ENCODE measurements around the gene NUTM2D.

DNA sequence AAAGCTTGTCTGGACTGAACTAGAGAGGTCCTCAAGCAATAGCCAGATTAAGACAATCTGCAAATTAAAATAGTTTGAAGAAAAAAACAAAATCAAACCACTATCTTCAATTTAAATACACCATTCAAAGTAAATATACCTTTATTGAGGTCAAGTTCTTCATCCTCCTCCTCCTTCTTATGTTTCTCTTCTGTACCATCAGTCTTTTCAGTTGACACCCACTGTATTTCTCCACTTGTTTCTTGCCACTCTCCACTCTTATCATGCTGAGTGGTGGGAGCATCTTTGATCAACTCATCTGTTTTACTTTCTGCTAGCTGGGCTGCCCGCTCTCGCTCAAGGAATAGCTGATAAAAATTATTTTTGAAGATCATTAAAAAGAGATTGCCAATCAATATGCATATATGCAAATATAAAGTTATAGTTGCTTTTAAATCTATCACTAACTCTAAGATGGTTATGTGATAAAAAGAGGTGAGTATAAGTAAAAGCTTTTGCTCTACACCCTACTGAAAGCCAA, 75.4 kb downstream of the WAPL start:
- PRO-cap: no peak
CAGE:
- cytosol, long polyA minus RNA: no peak
- cytosol, long polyA plus RNA: no peak
- long polyA plus RNA: no peak
- nucleus, long polyA minus RNA: no peak
- nucleus, long polyA plus RNA: no peak

- PRO-cap: no peak
CAGE:
- cytosol, long polyA minus RNA: no peak
- cytosol, long polyA plus RNA: no peak
- long polyA plus RNA: no peak
- nucleus, long polyA minus RNA: no peak
- nucleus, long polyA plus RNA: no peak
Measured at GRCh38 chr10:86672175-86672929, 4.0 kb downstream of the LDB3 start.

GRCh38 chr10:86686112-86686632, 17.9 kb downstream of the LDB3 start:
- PRO-cap: no peak
CAGE:
- cytosol, long polyA minus RNA: no peak
- cytosol, long polyA plus RNA: no peak
- long polyA plus RNA: no peak
- nucleus, long polyA minus RNA: no peak
- nucleus, long polyA plus RNA: no peak

- PRO-cap: no peak
CAGE:
- cytosol, long polyA minus RNA: no peak
- cytosol, long polyA plus RNA: no peak
- long polyA plus RNA: no peak
- nucleus, long polyA minus RNA: no peak
- nucleus, long polyA plus RNA: no peak
Measured at GRCh38 chr10:86693638-86694178, 25.4 kb downstream of the LDB3 start.

- PRO-cap: no peak
CAGE:
- cytosol, long polyA minus RNA: no peak
- cytosol, long polyA plus RNA: no peak
- long polyA plus RNA: no peak
- nucleus, long polyA minus RNA: no peak
- nucleus, long polyA plus RNA: no peak
Measured at GRCh38 chr10:86759024-86759770, 2.8 kb downstream of the BMPR1A start.

DNA sequence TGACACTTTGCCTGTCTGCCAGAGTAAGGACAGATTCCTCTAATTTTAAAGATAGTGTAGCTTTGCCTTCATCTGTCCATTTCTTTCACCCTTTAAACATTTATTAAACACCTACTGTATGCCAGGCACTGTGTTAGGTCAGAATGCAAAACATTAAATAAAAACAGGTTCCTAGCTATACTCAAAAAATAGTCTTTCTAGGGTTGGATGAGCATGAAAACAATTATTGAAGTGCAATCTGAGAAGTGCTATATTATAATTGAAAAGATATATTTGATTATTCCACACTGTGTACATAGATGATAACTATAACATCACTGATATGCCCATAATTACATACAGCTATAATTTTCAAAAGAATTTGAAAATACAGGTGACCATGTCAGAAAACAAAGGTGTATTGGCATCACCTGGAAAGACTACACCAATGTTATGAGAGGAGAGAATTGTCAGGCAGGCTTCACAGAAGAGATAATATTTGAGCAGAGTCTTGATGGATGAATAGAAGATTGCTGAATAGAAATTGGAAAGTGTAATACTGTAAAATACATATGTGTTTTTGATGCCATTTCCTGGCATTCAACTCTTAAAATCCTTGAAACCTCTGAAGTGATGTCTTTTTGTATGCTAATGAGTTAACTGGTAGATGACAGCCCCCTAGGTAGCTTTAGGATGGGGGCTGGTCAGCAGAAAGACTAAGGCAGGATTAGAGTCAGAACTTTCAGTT, 84.8 kb downstream of the BMPR1A start:
- PRO-cap: no peak
CAGE:
- cytosol, long polyA minus RNA: no peak
- cytosol, long polyA plus RNA: no peak
- long polyA plus RNA: no peak
- nucleus, long polyA minus RNA: no peak
- nucleus, long polyA plus RNA: no peak

DNA sequence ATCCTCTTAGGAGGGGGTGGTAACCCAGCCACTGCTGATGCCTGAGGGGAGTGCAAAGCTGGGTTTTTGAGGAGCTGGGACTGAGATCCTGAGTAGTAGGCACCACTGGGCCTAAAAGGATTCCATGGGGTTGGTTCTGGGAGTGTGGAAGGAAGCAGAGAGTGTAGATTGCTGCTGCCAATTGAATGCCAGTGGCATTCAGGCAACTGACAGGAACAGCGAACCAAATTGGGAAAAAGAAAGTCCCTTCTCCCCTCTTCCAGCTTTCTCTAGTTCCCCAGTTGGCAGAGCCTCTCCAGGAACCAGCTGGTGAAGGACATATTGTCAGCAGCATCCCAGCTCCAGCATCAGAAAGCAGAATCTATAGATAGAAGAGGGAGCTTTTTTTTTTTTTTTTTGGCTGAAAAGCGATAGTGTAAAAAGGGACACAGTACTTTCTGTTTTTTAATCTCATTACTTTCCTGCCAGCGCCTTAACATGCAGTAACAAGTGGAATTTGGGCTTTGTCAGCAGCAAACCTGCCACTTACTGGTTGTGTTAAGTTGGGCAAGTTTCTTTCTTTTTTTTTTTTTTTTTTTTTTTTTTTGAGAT, 91.5 kb downstream of the MMRN2 start:
- PRO-cap: no peak
CAGE:
- cytosol, long polyA minus RNA: no peak
- cytosol, long polyA plus RNA: no peak
- long polyA plus RNA: no peak
- nucleus, long polyA minus RNA: no peak
- nucleus, long polyA plus RNA: no peak

- PRO-cap: no peak
CAGE:
- cytosol, long polyA minus RNA: no peak
- cytosol, long polyA plus RNA: no peak
- long polyA plus RNA: no peak
- nucleus, long polyA minus RNA: no peak
- nucleus, long polyA plus RNA: no peak
Measured at GRCh38 chr10:86969037-86969711, 892 bp downstream of the ADIRF start.

DNA sequence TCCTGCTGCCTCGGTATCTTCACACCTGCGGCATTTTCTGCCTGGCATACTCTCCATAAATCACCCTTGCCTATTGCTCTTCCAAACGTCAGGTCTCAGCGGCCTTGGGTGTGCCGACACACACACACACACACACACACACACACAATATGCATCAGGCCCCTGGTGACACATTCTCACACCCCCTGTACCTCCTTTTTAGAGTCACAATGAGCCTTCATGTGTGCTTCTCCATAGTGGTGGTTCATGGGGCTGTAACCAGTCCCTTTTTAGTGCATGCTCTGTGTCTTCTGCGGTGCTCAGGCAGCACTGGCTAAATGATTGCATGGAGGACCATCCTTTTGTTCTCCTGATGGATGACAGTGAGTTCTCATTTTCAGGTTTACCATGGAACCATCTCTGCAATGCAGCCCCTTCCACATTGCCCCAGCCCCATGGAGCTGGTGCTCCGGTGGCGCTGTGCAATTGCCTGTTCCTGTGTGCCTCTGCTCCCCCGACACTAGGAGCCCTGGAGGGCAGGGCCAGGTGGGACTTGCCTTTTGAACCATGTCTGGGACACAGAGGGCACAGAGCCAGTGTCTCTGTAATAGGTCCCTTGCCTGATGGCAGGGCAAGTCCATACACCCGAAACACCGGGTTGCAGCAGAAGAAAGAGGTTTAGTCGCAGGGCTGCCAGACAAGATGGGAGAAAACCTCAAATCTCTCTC, 4.6 kb downstream of the ADIRF start:
- PRO-cap: no peak
CAGE:
- cytosol, long polyA minus RNA: no peak
- cytosol, long polyA plus RNA: no peak
- long polyA plus RNA: no peak
- nucleus, long polyA minus RNA: no peak
- nucleus, long polyA plus RNA: no peak

DNA sequence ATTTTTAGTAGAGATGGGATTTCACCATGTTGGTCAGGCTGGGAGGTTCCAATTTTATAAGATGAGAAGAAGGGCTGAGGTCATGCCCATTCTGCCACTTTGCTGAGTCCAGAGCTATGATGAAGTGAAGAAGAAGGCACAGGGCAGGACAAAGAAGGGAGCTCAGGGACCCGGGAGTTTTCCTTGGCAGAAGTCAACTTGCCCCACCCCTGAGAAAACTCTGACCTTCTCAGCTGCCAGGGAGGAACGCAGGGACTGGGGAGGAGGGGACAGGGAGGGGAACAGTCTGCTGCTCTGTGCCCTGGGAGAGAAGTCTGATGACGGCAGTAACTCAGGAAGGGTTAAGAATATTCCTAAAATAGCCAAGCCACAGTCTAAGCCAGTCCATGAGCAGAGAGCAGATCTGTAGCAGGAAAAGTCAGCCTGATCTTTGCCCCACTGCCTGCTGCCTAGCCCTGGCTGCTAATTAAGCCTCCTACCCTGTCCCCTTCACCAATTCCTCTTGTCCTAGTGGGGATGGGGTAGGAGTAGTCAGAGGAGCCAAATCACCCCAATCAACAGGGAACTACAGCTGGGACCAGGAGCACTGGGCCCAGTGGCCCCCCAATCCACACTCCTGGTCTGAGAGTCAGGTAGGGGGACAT, 11.8 kb downstream of the ADIRF start:
- PRO-cap: no peak
CAGE:
- cytosol, long polyA minus RNA: no peak
- cytosol, long polyA plus RNA: no peak
- long polyA plus RNA: no peak
- nucleus, long polyA minus RNA: no peak
- nucleus, long polyA plus RNA: no peak

GRCh38 chr10:87062563-87063091, 32.0 kb downstream of the GLUD1 start:
- PRO-cap: no peak
CAGE:
- cytosol, long polyA minus RNA: no peak
- cytosol, long polyA plus RNA: no peak
- long polyA plus RNA: no peak
- nucleus, long polyA minus RNA: no peak
- nucleus, long polyA plus RNA: no peak

- PRO-cap: no peak
CAGE:
- cytosol, long polyA minus RNA: no peak
- cytosol, long polyA plus RNA: no peak
- long polyA plus RNA: no peak
- nucleus, long polyA minus RNA: no peak
- nucleus, long polyA plus RNA: no peak
Measured at GRCh38 chr10:87067522-87068362, 26.9 kb downstream of the GLUD1 start.

DNA sequence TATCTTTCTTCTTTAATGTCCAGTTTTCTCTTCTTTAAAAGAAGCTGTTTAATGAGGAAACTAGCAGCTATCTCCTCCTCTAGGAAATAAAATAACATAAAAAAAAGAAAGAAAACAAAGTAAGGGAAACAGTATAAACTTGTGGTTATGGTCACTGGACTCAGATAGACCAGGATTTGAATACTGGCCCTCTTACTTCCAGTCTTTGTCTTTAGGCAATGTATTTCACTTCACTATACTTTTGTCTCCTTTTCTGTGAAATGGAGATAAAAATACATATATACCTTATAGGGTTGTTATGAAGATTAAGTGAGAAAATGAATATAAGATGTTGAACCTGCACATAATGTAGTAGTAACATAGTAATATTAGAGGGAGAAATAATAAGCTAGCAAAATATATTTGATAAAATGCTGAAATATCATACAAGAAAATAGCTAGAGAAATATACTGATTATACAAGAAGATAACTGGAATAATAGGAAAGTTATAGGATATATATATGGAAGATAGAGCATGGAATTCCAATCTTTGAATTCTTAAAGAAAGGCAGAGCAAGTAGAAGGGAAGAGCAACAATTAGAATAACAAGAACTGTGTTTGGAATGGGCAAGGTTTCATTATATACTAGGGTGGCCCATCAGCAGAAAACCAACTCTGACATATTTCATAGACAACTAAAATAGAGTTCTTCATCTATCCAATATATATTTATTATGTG, 63.8 kb downstream of the SHLD2 start:
- PRO-cap: no peak
CAGE:
- cytosol, long polyA minus RNA: no peak
- cytosol, long polyA plus RNA: no peak
- long polyA plus RNA: no peak
- nucleus, long polyA minus RNA: no peak
- nucleus, long polyA plus RNA: no peak

DNA sequence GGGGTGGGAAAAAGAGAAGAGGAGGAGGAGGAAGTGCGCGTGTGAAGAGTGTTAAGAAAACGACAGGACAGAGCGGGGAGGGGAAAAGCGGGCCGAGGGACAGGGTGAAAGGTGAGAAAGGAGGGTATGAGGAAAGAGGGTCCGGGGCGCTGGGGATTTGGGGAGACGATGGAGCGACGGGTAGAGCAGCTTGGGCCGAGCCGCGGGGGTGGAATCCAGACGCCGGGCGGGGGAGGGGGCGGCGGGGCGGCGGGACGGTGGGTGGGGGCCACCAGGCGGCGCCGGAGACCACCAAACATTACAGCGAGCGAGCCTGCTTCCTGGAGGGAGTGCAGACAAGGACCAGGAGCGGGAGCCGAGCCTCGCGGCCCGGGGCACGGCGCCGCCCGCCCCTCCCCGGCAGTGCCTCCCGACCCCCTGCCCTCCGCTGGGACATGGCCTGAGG, 15.9 kb upstream of the NUTM2D start:
- PRO-cap: no peak
CAGE:
- cytosol, long polyA minus RNA: no peak
- cytosol, long polyA plus RNA: no peak
- long polyA plus RNA: no peak
- nucleus, long polyA minus RNA: no peak
- nucleus, long polyA plus RNA: no peak

GRCh38 chr10:87357568-87357849, at the start of gene NUTM2D:
NUTM2D (plus strand) TSS chr10:87357744.
- PRO-cap: no peak
CAGE:
- cytosol, long polyA minus RNA: no peak
- cytosol, long polyA plus RNA: no peak
- long polyA plus RNA: no peak
- nucleus, long polyA minus RNA: no peak
- nucleus, long polyA plus RNA: no peak

DNA sequence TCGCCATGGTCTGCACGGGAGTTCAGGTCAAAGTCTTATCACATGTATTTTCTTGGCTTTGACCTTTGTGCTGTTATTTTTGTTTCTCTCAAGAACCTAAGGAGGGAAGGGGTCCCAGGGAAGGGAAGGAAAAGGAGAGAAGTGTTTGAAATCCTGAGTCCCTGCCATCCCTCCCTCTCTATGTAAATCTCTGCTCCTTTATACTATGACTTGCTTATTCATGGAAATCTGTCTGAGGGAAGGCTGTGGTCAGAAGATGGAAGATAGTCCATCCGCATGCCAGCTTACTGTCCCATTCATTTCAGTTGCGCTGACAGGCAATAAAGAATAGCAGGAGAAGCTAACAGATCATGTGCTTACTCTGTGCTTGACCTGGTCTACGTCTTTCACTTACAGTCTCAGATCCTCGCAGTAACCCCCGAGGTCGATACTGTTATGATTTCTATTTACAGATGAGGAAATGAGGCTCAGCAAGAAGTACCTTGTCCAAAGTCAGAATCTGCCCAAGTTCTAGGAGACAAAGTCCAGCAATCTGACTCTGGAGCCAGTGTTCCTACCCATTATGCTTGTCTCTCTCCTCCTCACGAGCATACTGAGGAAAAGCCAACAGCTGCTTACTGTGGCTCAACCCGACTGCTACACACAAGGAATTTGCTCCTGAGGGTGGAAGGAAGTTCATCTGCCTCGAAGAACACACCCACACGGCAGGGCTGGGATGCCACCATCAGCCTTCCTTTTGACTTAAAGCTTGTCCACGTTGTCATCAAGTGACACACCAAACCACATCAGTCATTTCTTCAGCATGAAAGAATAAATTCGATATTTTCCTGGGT, 74.1 kb downstream of the MINPP1 start:
- PRO-cap: no peak
CAGE:
- cytosol, long polyA minus RNA: no peak
- cytosol, long polyA plus RNA: no peak
- long polyA plus RNA: no peak
- nucleus, long polyA minus RNA: no peak
- nucleus, long polyA plus RNA: no peak

GRCh38 chr10:87635708-87636026, 24.0 kb upstream of the PAPSS2 start:
- PRO-cap: bidirectional peak, plus-strand start at chr10:87635969, minus-strand start at chr10:87635844
CAGE:
- cytosol, long polyA minus RNA: no peak
- cytosol, long polyA plus RNA: no peak
- long polyA plus RNA: no peak
- nucleus, long polyA minus RNA: no peak
- nucleus, long polyA plus RNA: no peak

DNA sequence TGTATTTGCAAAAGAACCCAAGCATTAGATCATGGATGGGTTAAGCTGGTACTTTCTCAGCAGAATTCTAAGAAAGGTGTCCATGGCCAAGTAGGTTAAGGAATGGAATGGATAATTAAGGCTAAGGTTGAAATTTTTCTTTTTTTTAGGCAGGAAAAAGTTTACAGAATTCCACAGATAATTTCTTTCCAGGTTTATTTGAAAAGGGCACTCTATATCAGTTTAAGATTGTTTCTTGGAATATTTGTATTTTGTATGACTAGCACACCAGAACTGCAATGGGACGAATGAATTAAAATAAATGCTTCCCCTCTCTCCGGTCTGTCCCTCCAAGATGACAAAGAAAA, 17.4 kb upstream of the PAPSS2 start:
- PRO-cap: no peak
CAGE:
- cytosol, long polyA minus RNA: no peak
- cytosol, long polyA plus RNA: no peak
- long polyA plus RNA: no peak
- nucleus, long polyA minus RNA: no peak
- nucleus, long polyA plus RNA: no peak

- PRO-cap: no peak
CAGE:
- cytosol, long polyA minus RNA: no peak
- cytosol, long polyA plus RNA: no peak
- long polyA plus RNA: no peak
- nucleus, long polyA minus RNA: no peak
- nucleus, long polyA plus RNA: no peak
Measured at GRCh38 chr10:87664094-87664293, 4.3 kb downstream of the PAPSS2 start.

GRCh38 chr10:87691465-87692443, 32.1 kb downstream of the PAPSS2 start:
- PRO-cap: no peak
CAGE:
- cytosol, long polyA minus RNA: no peak
- cytosol, long polyA plus RNA: no peak
- long polyA plus RNA: no peak
- nucleus, long polyA minus RNA: no peak
- nucleus, long polyA plus RNA: no peak